ENCODE data around the gene LAMB4.

- PRO-cap, 2 experiments = no peak in any of the 2 experiments
These were observed 35.9 kb downstream of the LAMB4 start for GRCh38 chr7:108094272-108094726.

GRCh38 chr7:108130164-108130474 is at the start of gene LAMB4:
LAMB4 (minus strand) TSS chr7:108130361.
- PRO-cap, 2 experiments = no peak in any of the 2 experiments

DNA sequence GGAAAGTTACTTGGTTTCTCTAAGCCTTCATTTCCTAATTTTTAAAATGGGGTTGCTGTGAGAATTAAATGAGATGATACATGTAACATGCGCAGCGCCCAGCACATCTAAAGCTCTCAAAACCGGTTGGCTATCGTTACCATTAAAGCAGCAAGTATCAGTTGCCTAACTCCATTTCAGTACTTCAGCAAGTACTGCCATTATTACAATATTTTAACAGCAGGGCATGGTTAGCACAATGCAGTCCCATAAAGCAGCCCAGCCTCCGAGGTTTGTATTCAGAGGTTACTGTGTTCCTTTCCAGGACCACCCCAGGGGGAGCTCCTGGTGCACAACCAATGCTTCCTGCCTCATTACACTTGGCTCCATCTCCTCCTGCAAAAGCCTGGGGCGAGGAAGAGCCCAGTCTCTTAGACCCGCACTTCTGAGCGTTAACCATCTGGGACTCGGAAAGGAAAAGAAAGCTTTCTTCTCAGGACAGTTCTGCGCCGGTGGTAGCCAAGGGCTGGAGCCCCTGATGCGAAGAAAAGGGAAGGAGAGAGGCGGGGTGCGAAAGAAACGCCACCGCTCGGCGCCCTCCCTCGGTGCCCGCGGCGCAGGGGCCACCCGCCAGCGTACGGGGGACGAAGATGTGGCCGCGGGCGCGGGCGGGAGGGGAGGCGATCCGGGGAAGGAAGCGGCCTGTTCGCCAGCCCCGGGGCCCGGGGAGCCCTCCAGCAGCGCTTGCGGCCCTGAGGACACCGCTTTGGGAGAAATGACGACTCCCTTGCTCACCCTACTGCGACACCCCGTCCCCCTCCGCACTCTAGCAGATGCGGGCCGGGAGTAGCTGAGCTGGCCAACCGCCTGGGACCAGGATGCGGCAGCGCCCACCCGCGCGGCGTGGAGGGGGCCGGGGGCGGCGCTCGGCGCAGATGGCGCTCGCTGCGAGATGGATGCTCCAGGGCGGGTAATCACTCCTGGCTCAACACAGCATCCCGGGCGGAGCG is 1.5 kb downstream of the NRCAM start:
- PRO-cap, 2 experiments = peak in 1 of 2 experiments; most common minus-strand start position 807 of the sequence (in 1)

DNA sequence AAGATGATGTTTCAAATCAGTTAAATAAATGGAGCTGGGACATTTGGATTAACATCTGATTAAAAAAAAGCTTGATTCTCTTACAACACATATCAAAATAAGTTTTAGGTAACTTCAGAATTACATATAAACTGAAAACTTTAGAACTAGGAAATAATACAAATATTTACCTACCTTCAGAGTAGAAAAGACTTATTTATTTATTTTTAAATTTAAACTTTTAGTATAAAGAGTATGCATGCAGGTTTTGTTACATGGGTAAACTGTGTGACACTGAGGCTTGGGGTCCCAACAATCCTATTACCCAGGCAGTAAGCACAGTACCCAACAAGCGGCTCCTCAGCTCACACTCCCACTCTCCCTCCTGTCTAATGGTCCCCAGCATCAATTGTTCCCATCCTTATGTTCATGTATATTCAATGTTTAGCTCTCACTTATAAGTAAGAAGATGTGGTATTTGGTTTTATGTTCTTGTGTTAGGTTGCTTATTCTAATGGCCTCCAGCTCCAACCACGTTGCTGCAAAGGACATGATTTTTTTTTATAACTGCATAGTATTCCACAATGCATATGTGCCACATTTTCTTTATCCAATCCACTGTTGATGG is 31.8 kb downstream of the PNPLA8 start:
- PRO-cap, 2 experiments = no peak in any of the 2 experiments

GRCh38 chr7:108613893-108614404 is 44.3 kb downstream of the DNAJB9 start:
- PRO-cap, 2 experiments = no peak in any of the 2 experiments

GRCh38 chr7:110822000-110823086 is 268.6 kb upstream of the LRRN3 start:
- PRO-cap, 2 experiments = no peak in any of the 2 experiments

GRCh38 chr7:111198494-111199083 is 107.7 kb downstream of the LRRN3 start:
- PRO-cap, 2 experiments = no peak in any of the 2 experiments

DNA sequence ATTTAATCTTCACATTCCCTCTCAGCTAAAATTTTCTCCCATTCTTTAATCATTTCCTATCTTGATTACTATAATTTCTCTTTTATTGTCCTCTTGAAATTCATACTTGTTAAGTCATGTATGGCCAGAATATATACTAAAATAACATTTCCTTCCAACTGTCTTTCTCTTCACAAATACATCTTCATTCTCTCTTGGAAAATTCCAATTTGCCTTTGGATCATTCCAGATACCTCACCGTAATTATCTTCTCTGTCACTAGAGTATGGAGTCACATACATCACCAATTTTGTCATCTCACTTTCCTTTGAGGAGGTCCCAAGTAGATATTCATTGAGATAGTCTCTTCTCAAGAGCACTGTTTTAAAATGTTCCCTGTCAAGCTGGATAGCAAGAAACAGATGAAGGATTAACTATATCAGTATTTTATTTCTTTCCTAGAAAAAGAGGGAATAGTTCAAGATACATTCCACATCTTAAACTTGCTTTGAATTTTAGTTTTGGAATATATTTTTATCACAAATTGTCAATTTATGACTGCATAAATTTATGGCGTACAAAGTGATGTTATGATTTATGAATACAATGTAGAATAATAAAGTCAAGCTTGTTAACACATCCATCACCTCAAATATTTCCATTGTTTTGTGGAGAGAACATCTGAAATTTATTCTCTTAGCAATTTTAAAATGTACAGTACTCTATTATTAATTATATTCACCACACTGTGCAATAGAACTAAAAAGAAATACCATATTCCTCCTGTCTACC is 125.1 kb downstream of the LRRN3 start:
- PRO-cap, 2 experiments = no peak in any of the 2 experiments

- PRO-cap, 2 experiments = no peak in any of the 2 experiments
These were observed 161.0 kb downstream of the DOCK4 start for GRCh38 chr7:112045076-112045686.

GRCh38 chr7:112140687-112141821 is 65.1 kb downstream of the DOCK4 start:
- PRO-cap, 2 experiments = no peak in any of the 2 experiments

DNA sequence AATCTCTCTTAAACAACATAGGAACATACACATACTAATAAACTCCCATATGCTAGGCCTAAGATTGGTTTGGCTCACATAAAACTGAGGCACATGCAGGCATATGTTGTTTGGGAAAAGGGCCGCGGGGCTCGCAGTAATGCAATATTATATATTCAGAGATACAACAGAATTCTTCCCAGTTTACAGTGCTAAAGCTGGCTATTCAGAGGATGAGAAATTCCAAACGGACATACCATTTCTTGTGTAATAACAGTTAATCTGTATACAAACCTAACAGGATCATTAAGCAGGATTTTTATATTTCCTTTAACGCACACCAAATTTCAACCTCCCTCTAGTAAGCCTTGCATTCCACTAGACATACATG is 60.9 kb downstream of the DOCK4 start:
- PRO-cap, 2 experiments = no peak in any of the 2 experiments

GRCh38 chr7:112159032-112160041 is 46.9 kb downstream of the DOCK4 start:
- PRO-cap, 2 experiments = no peak in any of the 2 experiments

DNA sequence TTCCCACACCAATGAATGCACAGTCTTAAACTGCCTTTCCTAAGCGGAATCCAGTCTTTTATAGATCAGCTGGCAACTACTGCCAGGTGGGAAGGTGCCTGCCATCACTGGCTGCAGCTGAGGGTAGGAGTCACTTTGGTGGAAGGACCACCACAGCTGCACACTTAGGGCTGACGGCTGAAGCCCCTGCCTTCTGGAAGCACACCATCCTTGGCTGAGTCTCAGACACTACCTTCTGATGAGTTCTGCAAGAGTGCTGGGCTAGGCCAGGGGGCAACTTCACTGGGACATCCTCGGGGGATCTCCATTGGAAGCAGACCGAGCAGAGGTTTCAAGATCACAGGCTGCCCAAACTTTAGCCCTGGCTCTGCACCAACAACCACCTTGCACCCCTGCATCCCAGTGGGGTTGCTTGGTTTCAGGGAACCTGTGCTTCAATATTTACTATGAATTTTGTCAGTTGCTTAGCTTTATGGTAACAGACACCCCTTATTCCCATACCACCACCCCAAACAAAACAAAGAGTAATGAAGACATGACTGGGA is 20.3 kb downstream of the DOCK4 start:
- PRO-cap, 2 experiments = no peak in any of the 2 experiments

DNA sequence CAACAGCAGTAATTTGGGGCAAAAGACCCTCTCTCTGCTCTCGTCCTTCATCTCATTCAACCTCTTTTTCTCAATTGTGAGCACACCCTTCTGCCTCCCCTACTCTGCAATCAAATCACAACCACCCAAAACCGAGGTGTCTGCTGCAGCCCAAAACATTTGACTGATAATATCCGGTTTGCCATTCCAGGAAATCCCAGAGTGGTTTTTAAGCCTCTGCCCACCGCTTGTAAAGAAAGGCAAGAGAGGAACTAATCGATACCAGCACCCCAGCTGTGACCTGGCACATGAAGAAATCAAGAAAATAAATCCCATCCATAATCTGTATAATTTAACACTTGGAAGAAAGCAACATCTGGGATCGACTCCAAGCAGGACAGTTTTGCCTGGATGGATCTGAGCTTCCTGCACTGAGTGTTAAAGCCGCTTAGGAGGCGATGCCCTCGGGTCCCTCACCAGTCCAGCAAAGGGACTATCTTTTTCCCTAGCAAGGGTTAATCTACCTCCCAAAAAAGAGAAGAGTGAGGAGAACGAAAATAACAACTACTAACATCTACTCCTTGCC is 2.1 kb downstream of the DOCK4 start:
- PRO-cap, 2 experiments = peak in 2 of 2 experiments; most common plus-strand start position 236 of the sequence (in 1); most common minus-strand start position 76 of the sequence (in 1)

- PRO-cap, 2 experiments = no peak in any of the 2 experiments
These were observed 51.4 kb downstream of the ZNF277 start for GRCh38 chr7:112257945-112258206.

DNA sequence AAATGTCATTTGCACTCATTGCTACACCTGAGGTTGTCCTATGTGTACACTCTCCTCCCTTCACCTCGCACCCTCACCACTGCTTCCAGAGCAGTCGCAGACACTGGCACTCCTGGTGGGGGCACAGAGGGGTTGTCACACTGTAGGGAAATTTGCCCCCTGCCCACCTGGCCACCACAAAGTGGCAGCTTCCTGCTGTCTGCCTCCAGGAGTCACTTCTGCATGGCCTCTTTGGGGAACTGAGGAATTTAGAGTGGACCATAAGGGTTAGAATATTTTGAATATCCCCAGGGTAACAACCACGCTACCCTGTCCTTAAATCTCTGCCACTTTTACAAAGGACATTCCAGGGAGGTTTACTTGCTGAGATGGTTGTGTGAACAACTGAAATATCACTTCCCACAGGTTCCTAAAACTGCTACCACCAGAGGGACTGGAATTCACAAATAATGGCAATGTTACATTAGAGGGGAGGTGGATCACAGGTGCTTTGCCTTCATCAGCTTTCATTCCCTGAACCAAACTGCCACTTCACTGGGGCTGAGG is 88.2 kb upstream of the IFRD1 start:
- PRO-cap, 2 experiments = no peak in any of the 2 experiments

- PRO-cap, 2 experiments = no peak in any of the 2 experiments
These were observed 27.4 kb upstream of the IFRD1 start for GRCh38 chr7:112422601-112423438.

GRCh38 chr7:112450885-112451428 is 697 bp downstream of the IFRD1 start:
- PRO-cap, 2 experiments = peak in 2 of 2 experiments; most common plus-strand start chr7:112451013 (in 2); most common minus-strand start chr7:112451213 (in 2)

GRCh38 chr7:112454187-112454454 is 3.9 kb downstream of the IFRD1 start:
- PRO-cap, 2 experiments = no peak in any of the 2 experiments

- PRO-cap, 2 experiments = no peak in any of the 2 experiments
These were observed 28.0 kb downstream of the LSMEM1 start for GRCh38 chr7:112508868-112509178.